ENCODE measurements around a stretch of chr5.

GRCh38 chr5:14588737-14589639 lies 7.4 kb downstream of the OTULINL start:
- PRO-cap = no peak

DNA sequence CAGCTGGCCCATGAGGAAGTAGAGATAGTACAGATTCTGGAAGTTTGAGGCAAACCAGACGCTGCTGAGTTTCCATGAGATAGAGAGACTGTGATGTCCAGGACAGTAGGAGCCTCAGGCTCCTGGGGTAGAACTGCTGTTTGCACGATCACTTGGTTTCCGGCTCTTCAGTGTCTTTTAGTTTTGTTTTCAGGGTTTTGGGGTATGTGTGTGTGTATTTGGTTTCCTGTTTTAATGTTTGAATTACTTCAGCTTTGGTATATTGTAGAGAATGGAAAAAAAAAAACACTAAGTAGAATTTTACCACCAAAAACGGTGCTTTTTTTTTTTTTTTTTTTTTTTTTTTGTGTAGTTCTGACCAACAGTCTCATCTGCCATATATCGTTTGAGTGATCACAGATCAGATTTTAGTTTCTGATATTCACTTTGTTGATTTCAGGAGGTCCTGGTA lies 13.8 kb downstream of the OTULINL start:
- PRO-cap = unidirectional peak, minus-strand start at position 159 of the sequence

- PRO-cap = no peak
These were observed 701 bp downstream of the OTULIN start for GRCh38 chr5:14665173-14665664.

DNA sequence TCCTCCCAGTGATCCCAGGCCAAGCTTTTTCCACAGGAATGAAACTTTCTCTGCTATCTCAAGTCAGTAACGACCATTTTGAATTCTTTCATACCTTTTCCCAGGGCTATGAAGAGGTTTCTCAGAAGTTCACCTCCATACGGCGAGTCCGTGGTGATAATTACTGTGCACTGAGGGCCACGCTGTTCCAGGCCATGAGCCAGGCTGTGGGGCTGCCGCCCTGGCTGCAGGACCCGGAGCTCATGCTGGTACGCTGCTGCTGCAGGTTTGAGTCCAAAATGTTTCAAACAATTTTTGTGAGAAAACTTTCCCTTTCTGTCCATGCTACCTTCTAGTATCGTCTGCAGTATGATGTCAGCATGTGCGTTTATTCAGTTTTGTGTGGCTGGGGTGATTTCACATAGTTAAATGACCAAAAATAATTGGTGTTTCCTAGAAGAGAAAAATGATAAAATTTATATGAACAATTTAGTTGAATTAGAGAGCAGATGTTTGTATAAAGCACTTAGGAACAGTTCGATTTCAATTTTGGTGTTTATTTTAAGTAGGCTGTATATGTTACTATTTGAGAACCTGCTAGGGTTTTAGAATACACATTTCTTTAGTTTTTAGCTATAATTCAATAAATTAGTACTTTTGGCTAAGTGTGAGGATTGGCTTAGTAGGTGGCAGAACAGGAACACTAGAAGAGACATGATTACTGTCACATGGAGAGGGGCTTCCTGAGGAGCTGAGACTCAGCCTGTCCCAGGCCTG lies 17.0 kb downstream of the OTULIN start:
- PRO-cap = no peak

- PRO-cap = no peak
These were observed 37.2 kb downstream of the OTULIN start for GRCh38 chr5:14701768-14702086.

DNA sequence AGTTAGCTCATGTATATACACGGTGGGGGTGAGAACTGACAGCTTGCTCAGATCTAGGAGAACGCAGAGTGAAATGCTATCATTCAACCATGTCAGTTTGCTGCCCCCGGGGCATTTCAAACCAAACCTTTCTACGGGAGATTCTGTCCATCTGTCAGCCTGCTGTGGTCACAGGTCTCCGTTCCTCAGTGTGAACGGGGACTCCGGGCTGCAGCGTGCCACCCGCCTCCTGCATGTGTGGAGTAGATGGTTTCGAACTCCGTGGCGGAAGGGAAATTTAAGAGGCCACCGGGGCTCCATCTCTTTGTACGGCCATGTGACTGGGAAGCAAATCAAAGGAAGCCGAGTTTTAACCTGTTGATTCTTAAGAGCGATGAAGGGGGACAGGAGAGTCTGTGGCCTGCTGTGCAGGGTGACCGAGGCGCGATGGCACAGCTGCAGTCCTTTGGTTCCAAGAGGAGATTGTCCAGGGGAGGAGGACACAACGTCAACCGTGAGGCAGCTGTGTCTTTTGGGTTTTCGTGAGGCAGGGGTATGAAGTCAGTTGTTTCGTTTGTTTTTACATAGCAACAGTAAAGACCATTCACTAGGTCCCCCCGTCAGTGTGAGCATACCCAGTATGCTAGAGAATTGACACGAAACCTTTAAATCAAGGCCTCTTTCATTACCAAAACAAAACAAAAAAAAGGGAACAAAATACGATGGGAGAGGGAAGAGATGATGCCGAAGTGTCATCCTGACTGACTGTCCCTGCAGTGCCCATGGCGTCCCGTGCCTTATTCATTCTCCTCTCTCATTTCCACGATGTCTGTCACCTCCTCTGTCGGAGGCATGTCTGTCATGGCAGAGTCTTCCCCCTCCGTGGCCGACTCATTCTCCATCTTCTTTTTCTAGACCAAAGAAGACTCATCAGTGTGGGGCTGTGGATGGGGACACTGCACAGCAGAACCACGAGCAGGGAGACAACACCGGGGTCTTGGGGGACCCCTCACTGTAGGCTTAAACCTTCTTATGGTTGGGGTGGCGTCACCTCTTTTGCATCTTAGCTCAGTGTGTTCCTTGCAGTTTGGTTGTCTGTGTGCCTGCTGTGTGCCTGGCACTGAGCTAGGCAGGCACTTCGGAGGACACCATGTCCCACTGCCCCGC lies 46.3 kb downstream of the OTULIN start:
- PRO-cap = no peak

GRCh38 chr5:14810852-14811560 lies 60.6 kb downstream of the ANKH start:
- PRO-cap = no peak

DNA sequence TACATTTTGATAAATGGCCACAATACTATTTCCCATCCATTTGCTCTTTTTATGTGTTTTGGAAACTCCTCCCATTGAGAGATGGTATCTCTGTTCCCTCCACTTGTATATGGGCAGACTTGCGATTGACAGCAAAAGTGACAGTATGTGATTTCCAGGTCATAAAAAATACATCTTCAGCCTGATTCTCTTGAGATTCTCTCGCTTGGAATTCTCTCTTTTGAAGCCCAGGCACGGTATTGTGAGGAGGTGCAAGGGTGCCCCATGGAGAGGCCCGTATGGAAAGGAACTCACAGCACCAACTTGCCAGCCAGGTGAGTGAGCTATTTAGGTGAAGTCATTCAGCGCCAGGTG lies 234.2 kb upstream of the FBXL7 start:
- PRO-cap = no peak

DNA sequence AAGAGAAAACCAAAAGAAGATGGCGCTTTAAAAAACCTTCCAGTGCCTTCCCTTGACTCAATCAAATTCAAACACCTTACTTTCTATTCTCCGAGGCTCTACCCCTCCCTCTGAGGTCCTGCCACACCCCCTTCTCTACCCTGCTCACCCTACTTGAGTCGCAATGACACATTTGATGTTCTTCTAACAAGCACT lies 1.4 kb upstream of the ZNF622 start:
- PRO-cap = no peak

- PRO-cap = no peak
These were observed 38.9 kb upstream of the ZNF622 start for GRCh38 chr5:16504456-16505011.

- PRO-cap = no peak
These were observed 40.0 kb upstream of the ZNF622 start for GRCh38 chr5:16505238-16506446.

DNA sequence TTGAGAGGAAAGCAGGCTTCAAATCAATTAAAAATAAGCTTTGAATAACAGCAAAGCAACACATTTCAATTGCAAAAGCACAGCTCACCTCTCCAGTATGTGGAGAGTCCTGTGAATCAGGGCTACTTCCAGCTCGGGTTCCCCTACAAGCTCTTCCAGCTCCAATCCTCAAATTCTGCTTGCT lies 71.9 kb downstream of the RETREG1 start:
- PRO-cap = no peak

GRCh38 chr5:16575311-16576003 lies 41.3 kb downstream of the RETREG1 start:
- PRO-cap = no peak

GRCh38 chr5:16704324-16704878 lies 87.6 kb upstream of the RETREG1 start:
- PRO-cap = no peak

DNA sequence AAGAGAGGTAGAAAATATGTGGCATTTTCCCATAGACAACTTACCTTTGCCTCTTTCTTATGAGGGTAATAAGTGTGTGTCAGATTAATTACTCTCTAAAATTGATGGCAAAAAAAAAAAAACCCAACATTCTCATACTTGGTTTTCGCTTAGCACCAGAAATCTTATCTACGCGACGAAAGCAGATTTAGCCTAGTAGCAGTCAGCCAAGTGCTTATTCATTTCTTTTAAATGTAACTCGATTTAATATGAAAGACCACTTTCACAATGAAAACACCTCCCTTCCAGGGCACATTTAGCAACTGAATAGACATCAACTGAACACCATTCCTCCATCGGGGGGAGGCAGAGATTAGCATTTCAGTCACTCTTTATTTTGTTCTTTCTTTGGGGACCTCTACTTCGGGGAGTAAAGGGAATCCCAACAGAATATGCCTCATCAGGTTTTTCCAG lies 124.0 kb upstream of the RETREG1 start:
- PRO-cap = no peak

DNA sequence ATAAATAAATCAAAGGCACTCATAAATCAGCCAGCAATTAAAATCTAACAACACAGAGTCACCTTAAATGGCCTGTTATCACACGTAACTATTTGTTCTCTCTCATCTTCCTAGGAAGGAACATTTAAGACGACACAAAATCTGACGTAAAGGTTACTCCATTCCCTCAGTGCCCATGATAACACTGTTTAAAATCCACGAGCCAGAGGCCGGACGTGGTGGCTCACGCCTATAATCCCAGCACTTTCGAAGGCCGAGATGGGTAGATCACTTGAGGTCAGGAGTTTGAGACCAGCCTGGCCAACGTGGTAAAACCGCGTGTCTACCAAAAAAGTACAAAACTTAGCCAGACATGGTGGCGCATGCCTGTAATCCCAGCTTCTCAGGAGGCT lies 56.4 kb downstream of the MYO10 start:
- PRO-cap = no peak

DNA sequence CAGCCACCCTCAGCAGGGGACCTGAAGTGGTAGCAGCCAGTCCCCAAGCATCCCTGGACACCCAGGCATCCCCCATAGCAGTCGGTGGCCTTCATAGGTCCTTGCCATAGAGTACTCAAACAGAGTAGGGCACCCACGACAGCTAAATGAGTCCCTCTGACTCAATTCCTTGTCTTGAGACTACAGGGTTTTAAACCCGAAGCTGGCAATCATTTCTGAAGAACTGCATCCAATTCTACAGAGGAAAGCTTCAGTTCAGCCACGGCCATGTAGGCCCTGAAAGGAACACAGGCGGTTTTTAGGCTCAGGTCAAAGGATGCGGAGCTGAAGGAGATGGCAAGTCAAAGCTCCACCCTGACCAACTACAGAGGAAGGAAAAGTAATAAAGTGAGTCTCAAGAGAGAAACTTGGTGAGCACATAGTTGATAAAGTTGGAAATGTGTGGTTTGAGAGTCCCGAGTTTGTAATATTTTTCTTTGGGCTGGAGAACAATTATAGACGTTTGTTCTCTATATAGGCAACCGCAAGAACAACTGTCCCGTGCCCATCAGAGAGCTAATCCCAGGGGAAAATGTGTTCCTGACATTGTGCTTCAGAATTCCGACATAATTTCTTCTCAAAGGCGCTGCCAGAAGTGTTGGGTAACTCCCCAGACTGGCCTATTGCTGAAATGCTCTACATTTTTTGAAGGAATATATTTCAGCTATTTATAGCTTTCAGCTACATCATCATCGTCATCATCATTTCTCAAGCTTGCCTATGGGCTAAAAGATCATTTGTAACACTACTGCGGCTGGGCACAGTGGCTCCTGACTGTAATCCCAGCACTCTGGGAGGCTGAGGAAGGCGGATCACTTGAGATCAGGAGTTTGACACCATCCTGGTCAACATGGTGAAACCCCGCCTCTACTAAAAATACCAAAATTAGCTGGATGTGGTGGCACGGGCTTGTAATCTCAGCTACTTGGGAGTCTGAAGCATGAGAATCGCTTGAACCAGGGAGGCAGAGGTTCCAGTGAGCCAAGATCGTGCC lies 49.9 kb downstream of the MYO10 start:
- PRO-cap = no peak

GRCh38 chr5:16895233-16895764 lies 40.8 kb downstream of the MYO10 start:
- PRO-cap = bidirectional peak, plus-strand start at chr5:16895562, minus-strand start at chr5:16895477

DNA sequence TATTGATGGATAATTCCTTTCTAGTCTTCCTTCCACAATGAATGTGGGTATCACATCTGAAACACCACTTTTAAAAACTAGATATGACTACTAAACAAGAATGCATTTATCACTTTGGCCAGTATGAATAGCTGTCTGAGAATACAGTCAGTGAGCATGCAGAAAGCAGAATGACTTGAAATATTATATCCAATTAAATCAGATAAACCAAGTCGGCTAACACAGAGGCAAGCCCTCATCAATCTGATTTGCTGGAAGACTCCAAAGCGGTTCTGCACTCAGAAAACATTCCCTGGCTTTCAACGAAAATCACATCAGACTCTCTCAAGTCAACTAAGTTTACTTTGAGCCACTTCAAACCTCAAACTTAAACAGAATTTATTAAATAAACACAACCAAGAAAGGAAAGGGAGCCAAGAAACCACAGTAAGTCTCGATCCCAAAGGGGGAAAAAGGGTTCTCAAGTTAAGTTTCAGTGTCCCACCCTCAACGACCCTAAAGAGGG lies 1.4 kb downstream of the MYO10 start:
- PRO-cap = no peak

- PRO-cap = no peak
These were observed 101.9 kb upstream of the MYO10 start for GRCh38 chr5:17037905-17038426.

All from vermiform appendix (tissue), 1 donor.